Left colon (tissue), 1 donor: ENCODE measurements around a stretch of chr9.

- PRO-cap, result no peak
Observed at GRCh38 chr9:107270442-107270931, 12.6 kb upstream of the RAD23B start.

- PRO-cap, result bidirectional peak, plus-strand start at chr9:107606373, minus-strand start at chr9:107606280; bidirectional peak, plus-strand start at chr9:107606577, minus-strand start at chr9:107606417
Observed at GRCh38 chr9:107606207-107606863, 116.8 kb upstream of the KLF4 start.

- PRO-cap, result bidirectional peak, plus-strand start at chr9:107750026, minus-strand start at chr9:107749873
Observed at GRCh38 chr9:107749789-107750282, 260.3 kb upstream of the KLF4 start.

DNA sequence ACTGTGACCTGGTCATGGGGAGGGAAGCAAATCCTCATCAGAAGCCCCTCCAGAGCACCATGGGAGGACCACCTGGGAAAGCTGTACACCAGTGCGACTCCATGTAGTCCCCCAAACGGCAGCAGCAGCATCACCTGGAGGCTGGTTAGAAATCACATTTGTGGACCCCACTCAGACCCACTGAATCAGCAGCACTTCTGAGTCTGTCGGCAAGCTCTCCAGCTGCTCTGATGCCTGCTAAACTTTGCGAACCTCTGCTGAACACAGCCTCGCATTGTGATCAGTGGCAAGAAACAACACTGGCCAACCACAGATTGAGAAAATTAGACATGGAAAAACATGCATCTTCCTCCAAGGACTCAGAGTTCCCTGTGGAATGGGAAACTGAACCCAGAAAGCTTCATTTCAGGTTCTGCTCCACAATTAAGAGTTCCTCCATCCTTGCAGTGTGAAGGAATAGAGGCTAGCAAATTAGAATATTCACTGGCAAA, 100.2 kb downstream of the ACTL7B start:
- PRO-cap, result no peak

GRCh38 chr9:109016257-109017103, 3.2 kb upstream of the CTNNAL1 start:
- PRO-cap, result no peak

DNA sequence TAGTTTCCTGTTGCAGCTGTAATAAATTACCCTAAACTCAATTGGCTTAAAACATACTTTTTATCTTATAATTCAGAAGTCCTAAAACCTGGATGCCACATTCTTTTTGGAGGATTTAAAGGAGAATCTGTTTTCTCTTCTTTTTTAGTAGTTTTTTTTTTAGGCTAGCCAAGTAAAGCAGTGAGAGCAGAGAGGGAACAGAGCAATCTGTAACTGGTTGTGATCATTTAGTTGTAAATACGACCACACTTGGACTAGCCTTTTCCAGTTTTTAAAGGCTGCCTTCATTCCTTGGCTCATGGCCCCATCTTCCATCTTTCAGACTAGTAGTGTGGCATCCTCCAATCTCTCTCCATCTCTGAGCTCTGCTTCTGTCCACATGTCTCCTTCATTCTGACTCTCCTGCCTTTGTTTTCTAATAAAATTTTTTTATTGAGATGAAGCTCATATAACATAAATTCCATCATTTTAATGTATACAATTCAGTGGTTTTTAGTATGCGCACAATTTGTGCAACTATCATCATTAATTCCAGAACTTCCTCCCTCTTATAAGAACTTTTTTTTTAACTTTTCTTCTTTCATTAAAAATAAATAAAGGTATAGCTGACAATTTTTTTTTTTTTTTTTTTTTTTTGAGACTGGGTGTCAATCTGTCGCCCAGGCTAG, 29.1 kb upstream of the CTNNAL1 start:
- PRO-cap, result no peak

- PRO-cap, result no peak
Observed at GRCh38 chr9:109262852-109263220, 58.0 kb downstream of the EPB41L4B start.

DNA sequence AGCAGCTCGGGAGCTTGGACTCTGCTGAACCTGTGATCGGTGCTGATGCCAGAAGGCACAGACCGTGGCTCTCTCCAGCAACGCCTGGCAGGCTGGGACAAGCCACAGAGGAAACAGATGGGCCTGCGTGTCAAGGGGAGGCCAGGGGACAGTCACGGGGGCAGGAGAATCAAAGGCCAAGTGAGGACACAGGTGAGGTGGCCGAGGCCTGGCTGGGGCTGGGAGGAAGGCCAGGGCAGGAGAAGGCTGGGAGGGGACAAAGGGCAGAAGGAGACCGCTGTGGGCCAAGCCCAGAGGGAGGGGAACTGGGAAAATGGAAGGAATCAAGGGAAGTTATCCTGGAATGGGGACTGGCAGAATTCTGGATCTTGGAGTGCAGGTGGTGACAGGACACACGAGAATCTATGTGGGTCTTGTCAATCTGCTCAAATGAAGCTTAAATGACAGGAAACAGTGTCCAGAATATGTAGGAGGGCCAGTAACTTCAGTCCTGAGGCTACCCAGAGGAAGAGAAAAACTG, 43.3 kb downstream of the EPB41L4B start:
- PRO-cap, result unidirectional peak, minus-strand start at position 86 of the sequence

- PRO-cap, result bidirectional peak, plus-strand start at chr9:109316433, minus-strand start at chr9:109316346; bidirectional peak, plus-strand start at chr9:109316648, minus-strand start at chr9:109316470
Observed at GRCh38 chr9:109316189-109316751, 4.6 kb downstream of the EPB41L4B start.

- PRO-cap, result unidirectional peak, plus-strand start at chr9:109386973
Observed at GRCh38 chr9:109386695-109387234, 65.9 kb upstream of the EPB41L4B start.

GRCh38 chr9:109421092-109421740, 76.9 kb downstream of the PTPN3 start:
- PRO-cap, result no peak

GRCh38 chr9:109742633-109743208, 37.3 kb upstream of the PALM2AKAP2 start:
- PRO-cap, result no peak

DNA sequence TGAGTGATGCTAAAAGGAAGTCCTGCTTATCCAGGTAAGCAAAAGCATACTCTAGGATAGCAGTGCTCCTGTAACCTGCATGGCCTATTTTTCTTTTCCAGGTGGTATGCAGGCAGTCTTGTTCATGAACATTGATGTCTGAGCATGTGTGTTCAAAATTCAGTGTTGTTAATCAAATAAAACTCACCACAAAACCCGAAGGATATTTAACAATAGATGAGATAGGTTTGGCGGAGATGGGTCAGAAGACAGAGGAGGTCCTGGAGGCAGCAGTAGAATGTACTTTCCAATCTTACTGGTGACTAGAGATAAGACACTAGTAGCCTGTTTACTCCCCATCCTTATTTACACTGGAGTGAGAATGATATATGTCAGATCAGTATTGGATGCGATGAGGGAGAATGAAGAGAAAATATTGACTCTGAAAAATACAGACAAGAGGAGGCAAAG, 10.9 kb downstream of the PALM2AKAP2 start:
- PRO-cap, result no peak

DNA sequence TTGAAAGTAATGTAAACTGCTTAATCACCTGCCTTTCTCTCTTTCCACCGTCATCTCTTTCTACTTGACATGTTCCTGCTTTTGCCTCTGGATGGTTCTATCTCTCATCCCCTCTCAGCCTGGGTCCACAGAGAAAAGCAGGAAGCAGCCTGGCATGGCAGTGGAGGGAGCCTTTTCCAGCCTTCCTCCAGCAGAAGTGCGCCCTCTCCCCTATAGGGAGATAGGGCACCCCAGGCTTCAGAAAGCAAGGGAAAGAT, 11.2 kb downstream of the PALM2AKAP2 start:
- PRO-cap, result no peak

GRCh38 chr9:109908983-109909637, 129.1 kb downstream of the PALM2AKAP2 start:
- PRO-cap, result no peak

DNA sequence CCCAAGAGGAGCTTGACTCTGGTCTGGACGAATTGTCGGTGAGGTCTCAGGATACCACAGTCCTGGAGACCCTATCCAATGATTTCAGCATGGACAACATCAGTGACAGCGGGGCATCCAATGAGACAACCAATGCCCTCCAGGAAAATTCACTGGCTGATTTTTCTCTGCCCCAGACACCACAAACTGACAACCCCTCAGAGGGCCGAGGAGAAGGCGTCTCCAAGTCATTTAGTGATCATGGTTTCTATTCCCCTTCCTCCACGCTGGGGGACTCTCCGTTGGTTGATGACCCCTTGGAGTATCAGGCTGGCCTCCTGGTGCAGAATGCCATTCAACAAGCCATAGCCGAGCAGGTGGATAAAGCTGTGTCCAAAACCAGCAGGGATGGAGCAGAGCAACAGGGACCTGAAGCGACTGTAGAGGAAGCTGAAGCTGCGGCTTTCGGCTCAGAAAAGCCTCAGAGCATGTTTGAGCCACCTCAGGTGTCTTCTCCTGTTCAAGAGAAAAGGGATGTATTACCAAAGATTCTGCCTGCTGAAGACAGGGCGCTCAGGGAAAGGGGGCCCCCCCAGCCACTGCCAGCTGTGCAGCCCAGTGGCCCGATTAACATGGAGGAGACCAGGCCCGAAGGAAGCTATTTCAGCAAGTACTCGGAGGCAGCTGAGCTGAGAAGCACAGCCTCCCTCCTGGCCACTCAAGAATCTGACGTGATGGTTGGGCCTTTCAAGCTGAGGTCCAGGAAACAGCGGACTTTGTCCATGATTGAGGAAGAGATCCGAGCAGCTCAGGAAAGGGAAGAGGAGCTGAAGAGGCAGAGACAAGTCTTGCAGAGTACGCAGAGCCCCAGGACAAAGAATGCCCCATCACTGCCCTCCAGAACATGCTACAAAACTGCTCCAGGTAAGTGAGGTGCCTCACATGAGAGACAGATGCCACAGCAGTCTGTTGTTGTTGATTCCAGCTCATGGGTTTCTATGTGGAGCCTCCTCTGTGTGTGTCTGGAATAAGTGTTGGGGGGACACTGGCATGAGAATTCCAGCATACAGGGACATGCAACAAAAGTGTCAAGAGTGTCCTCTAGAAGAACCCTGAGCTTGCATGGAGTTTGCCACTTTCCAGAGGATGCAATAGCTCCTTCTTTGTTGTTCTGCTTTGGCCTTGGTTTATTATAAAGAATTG, 69.9 kb downstream of the C9orf152 start:
- PRO-cap, result no peak

DNA sequence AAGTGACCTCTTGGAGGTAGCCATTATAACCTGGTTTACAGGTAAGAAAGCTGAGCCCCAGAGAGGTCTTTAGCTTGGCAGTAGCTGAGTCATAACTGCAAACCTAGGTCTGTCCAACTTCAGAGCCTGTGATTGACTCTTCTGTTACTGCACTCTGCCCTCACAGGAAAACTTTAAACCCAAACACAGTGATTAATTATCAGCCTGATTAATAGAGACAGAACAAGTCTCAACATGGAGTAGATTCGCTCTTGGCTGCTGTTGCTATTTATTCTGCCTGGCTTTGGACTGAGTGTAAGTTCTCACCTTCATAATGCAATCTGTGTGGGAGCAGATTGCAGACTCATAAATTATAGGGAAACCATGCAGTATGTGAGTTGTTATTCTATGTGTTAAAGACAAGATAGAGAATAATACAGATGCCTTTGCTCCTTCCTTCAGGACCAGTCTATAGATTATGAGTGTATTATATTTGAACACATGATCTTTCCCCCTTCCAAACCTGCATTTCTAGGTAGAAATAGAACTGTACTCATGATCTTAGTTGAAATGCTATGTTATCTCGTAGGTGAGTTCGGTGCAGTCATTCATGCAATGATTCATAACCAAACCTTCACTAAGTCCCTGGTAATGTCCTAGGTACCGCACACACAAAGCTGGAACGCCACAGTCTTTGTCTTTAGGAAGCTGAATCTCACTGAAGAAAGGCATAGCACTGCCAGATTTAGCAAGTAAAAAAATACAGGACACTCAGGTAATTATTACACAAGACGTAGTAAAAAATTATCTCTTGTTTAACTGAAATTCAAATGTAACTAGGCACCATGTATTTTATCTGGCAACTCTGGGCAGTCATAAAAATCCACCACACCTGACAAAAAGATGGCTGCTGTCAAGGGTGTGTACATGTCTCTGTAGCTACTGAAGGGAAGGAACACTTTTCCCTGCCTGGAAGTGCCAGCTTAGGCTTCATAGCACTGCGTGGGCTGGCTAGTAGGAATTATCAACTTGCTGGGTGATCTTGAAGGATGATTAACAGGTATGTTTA, 27.8 kb upstream of the TXN start:
- PRO-cap, result unidirectional peak, minus-strand start at position 93 of the sequence

GRCh38 chr9:110298278-110298524, 39.5 kb downstream of the TXNDC8 start:
- PRO-cap, result unidirectional peak, minus-strand start at chr9:110298381

DNA sequence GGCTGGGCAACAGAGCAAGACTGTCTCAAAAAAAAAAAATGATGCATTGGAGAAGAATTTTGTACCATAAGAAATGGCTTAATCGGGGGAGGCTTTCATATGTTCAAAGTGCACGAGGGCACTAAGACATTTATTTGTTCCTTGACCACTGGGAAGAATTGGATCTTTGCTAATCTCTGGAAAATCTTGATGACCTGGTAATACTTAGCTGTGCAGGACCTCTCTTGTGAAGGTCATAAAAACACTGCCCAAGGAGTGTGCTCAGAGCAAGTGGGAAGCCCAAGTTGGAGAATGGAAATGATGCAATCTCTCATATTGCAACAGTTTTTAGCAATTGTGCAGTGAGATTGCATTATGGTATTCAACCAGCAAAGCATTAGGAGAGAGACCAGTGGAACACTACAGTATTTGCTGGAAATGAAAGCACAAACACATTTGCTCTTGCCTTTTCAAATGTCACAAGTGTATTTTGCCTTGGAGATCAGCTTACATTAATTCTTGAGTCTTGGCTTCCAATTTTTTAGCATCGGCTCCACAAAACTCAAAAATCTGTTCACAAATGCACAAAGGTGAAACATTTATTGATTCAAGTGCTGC, 34.5 kb downstream of the TXNDC8 start:
- PRO-cap, result no peak

GRCh38 chr9:110337506-110337763, 228 bp downstream of the TXNDC8 start:
- PRO-cap, result no peak